Sternocleidomastoid (tissue), 1 donor: ENCODE results near the genes POMZP3, CCDC146, CACNA2D1 and PCLO.

DNA sequence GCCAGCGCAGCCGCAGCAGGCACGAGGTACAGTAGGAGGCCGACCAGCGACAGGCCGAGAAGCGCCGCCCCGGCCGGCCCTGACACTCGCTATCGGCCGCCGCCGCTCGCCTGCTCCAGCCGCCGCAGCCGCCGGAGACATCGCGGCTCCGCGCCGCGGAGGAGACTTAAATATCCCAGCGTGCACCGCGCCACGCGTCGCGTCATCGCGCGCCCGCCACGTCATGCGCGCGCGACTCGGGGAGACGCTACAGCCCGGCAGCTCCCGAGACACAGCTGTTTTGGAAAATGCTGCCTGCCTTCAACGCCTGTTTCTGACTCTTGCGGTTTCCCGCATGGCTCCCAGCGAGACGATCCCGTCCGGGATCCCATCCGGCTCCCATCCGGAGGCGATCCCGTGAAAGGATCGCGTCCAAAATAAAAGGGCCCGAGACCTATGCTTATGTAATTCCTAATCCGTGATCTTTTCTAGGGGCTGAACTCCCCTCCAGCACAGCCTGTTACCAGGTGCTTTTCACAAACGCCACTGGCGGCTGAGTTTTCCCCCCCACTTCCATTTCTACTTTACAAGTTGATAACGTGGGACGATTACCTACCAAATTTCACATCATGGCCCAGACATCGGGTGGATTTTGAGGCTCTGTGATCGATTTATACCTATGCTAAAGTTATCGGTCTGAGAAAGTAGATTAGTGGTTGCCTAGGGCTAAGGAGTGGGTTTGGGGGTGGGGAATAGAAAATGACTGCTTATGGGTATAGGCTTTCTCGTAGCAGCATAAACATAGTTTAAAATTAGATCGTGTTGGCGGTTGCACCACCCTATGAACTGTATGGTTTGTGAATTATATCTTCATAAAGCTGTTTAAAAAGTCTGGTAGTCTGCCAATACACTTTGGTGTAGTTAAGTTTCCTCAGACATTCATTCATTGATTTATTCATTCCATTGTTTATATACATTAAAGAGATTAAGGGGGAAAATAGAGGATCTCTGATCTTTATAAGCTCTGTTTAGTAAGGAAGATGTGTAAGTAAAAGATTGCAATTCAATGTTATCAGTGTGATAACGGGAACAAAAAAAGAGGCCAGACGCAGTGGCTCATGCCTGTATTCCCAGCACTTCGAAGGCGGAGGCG, at the start of gene POMZP3:
Gene POMZP3 (minus strand): TSS at position 168 of the 1,132 bp plus-strand sequence.
- PRO-cap = bidirectional peak, plus-strand start at position 308 of the sequence, minus-strand start at position 112 of the sequence

GRCh38 chr7:77006410-77006834, 25.7 kb downstream of the SPDYE17 start:
- PRO-cap = no peak

DNA sequence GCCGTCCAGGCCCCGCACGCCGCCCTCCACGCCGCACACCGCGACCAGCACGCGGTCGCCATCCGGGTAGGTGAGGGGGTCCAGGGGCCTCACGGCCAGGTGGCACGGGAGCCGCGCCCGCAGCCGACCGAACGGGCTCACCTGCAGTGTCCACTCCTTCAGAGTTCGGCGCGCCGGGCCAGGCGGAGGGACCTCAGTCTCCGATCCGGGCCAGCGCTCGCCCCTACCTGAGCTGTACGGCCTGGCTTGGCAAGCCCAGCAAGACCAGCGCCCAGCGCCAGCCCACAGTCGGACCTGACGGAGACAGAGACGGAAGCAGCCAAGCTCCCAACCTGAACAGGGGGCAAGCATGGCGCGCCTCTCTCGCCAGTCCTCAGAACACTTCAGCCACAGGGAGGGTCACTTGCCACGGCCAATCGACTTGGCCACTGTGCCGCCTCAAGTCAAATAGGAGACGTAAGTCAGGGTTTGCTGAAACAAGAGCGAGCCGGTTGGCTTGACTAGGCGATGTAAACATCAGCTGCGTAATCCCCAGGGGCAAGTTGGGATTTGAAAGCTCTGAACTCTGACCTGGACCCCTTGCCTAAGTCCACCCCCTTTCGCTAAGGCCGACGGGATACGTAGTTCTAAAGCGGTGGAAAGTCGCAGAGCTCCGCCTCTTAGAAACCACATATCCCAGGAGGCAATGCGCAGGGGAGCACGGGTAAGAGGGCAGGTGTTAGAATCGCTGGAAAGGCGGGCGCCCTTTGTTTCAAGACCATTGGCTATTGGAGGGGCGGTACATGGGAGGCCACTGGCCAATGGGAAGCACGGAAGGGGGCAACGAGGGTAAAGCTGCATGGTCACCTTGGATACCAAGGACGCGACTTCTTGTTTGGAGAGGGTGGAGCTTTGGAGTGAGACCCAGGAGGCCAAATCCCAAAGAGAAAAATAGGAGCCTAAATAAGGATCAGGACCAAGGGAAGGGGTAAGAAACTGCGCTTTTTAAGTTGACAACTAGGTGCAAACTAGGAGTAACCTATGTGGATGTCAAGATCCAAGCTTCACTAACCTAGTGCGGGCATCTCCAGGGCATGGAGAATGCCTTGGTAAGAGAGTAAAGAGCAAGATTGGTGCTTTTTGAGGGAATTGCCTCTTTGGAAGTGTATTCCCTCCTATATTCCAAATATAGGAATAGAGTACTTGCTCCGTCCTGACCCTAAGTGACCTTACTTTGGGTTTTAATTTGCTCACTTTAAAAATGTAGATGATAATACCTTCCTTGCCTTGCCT, at the start of gene CCDC146:
Gene CCDC146 (plus strand): TSS at position 850 of the 1,272 bp plus-strand sequence.
- PRO-cap = unidirectional peak, minus-strand start at position 544 of the sequence

DNA sequence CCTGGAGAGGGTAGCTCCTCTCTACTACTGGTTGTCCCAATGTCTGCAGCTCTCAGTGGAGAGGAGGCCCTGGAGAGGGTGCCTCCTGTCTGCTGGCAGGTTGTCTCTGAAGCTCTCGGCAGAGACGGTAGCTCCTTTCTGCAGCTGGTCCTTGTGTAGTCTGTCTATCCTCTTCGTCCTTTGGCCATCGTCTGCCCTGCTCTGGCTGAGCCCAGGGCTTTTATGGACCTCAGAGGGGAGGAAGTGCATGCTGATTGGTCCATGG, 4.1 kb downstream of the CCDC146 start:
- PRO-cap = no peak

DNA sequence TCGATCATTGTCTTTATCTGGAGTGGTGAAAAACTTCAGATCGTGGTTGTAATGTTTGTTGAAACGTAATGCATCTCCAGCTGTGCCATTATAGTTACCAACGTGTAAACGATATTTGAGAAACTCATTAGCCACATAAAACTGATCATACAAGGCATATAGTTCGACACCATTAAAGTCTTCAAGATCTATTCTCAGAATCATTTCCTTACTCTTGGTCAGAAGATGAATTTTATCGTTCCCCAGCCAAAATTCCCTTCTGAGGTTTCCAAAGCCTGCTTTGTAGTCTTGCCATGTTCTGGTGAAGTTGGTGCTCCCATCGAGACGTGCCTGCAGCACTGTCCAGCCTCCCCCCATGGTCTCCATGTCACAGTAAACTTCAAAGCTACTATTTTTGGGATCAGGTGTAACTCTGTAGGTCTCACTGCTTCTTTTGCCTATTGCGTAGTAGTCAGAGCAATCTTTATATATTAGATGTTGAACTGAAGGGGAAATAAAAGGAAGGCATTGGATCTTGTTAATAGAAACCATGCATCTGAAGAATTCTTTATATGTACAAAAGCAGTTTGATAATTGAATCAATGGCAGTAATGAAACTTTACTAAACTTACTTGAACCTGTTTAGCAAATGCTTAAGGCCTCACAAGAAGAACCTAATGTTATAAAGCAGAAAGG, 3.0 kb downstream of the FGL2 start:
- PRO-cap = no peak

DNA sequence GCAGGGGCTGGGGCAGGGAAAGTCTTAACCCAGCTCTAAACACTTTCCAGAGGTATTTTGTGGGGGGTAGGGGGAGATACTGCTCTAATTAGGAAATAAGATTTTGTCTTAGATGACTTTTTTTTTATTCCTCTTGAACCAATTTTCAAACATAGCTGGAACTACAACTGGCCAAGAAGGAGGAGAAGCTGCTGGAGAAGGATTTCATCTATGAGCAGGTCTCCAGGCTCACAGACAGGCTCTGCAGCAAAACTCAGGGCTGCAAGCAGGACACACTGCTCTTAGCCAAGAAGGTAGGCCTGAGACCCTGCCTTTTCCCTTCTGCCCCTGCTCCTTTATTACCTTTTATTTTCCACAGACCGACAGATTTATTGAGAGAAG, 87.7 kb upstream of the FGL2 start:
- PRO-cap = no peak

GRCh38 chr7:77331724-77332067, 84.5 kb downstream of the GSAP start:
- PRO-cap = no peak

GRCh38 chr7:77711211-77711680, 15.0 kb downstream of the RSBN1L start:
- PRO-cap = no peak

DNA sequence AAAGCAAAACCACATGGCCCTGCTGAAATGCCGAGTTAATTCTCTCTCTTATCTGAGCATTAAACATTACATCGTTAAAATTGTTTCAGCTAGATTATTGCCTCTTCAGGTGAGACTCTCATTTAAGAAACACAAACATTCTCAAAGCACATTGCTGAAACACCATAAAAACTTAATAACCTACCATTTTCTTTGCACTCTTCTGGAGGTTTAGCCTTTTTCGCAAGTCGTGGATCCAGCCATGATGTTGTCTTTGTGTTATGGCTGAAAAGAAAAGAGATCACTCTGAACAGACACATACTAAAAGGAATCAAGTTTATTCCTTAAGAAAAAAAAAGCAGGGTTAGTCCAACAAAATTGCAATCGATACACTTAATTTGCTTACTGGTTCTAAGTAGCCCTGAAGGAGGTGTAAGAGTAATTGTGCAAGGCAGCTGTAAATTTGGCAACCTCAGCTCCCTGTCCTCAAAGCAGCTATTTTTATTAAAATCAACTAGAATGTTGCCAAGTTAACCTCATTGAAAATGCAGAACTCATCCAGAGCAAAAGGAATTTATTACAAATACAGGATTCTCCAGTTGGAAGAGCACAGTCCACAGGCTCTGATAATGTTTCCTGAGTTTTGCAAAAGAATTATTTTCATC, 691.5 kb upstream of the TMEM60 start:
- PRO-cap = no peak

- PRO-cap = no peak
Observed at GRCh38 chr7:79191449-79192065, 261.9 kb downstream of the MAGI2 start.

DNA sequence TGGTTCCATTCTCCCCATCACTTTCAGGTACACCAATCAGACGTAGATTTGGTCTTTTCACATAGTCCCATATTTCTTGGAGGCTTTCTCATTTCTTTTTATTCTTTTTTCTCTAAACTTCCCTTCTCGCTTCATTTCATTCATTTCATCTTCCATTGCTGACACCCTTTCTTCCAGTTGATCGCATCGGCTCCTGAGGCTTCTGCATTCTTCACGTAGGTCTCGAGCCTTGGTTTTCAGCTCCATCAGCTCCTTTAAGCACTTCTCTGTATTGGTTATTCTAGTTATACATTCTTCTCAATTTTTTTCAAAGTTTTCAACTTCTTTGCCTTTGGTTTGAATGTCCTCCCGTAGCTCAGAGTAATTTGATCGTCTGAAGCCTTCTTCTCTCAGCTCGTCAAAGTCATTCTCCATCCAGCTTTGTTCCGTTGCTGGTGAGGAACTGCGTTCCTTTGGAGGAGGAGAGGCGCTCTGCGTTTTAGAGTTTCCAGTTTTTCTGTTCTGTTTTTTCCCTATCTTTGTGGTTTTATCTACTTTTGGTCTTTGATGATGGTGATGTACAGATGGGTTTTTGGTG, 219.0 kb downstream of the MAGI2 start:
- PRO-cap = no peak

- PRO-cap = no peak
Observed at GRCh38 chr7:80624727-80625114, 13.7 kb upstream of the CD36 start.

DNA sequence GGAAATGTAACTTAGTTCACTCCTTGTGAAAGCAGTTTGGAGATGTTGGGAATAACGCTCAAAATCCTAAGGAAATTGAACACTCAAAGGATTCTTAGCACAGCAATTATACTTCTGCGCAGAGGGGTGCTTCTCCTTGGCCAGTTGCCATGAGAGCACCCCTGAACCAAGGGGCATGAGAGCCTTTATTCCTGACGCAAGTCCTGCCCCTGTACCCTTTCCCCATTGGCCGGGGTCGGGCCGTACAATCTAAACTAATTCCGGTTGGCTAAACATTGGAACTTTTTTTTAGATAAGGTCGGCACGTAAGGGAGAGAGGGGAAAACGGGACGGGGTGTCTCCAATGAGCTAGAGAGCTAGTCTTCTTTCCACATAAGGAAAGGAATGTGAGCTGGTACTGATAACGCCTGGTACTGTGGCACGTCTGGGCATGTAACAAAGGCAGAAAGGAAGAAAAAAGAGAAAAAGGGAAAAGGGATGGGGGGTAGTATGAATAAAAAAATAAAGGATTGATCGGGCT, 96.8 kb downstream of the CD36 start:
- PRO-cap = no peak

DNA sequence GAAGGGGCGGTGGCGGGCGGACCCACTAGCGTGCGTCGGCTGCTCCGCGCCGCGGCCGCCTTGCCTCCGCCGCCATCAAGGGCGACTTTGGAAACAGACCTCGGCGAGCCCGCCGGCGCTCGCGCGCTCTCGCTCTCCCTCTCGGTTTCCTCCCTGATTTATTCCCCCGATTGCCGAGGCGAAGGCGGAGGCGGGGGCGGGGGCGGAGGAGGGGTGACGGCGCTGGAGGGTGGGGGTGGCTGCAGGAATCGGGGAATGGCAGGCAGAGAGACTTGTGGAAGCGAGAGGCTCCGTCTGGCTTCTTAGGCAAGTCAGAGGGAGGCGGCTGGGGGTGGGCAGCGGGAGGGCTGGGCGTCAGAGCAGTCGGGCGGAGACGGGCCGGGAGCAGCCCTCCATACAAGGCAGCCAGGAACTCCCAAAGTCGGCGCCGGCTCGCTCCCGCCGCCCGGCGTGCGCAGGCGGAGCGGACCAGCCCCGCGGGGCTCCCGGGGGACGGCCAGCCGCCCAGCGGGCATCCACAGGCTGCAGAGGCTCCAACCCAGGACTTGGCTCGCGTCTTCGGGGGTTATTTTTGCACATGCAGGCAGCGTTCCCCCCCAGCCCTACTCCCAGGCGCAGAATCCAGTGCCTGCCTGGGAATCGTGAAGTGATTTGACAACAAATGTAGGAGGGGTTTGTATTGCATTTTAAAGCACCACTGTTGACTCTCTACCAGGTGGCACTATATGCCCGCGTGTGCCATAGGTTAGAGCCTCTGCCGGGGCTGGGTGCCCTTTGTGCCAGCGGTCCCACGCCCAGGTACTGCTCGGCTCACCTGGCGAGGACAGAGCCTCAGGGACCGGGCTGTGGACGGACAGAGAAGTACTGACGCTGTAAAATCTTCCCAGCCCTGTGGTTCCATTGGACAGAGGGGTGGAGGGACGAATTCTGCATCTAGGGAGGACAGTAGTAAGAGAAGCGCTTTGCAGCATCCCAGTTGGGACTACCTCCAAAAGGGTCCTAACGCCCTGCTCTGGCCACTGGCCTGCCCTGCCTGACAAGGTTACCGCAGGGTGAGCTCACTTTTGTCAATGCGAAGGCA, at the start of gene CACNA2D1:
Gene CACNA2D1 (minus strand): TSS at position 134 of the 1,081 bp plus-strand sequence.
- PRO-cap = bidirectional peak, plus-strand start at position 90 of the sequence, minus-strand start at position 131 of the sequence; unidirectional peak, minus-strand start at position 304 of the sequence; bidirectional peak, plus-strand start at position 471 of the sequence, minus-strand start at position 304 of the sequence

GRCh38 chr7:83162337-83163353, at the start of gene PCLO:
Gene PCLO (minus strand): TSS chr7:83162884.
- PRO-cap = no peak

DNA sequence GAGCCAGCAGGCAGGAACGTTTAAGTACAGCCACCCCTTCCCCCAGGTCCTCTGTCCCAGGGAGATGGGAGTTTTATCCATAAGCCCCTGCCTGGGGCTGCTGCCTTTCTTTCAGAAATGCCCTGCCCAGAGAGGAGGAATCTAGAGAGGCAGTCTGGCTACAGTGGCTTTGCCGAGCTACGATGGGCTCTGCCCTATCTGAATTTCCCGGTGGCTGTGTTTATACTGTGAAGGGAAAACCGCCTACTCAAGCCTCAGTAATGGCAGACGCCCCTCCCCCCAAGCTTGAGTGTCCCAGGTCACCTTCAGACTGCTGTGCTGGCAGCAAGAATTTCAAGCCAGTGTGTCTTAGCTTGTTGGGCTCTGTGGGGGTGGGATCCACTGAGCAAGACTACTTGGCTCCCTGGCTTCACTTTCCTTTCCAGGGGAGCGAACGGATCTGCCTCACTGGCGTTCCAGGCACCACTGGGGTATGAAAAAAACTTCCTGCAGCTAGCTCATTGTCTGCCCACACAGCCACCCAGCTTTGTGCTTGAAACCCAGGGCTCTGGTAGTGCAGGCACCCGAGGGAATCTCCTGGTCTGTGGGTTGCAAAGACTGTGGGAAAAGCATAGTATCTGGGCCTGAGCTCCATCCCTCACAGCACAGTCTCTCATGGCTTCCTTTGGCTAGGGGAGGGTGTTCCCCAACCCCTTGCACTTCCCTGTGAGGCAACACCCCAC, 19.4 kb downstream of the SEMA3E start:
- PRO-cap = no peak

DNA sequence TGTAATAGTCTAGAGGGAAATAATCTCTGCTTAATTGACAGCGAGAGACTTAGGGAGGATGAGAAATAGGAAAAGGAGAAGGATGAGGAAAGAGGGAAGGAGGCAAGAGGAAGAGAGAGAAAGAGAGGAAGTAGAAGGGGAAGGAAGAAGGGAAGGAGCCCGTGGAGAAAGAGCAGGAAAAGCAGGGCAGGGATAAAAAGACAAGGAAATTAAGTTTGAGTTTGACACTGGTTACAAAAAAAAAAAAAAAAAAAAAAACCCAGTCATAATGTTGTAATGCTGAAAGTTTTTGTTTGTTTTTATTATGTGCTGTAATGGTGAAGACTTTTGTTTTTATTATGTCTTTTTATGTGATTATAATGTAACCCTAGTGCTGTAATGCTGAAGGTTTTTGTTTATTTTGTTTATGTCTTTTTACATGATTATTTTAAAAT, 184.9 kb downstream of the SEMA3A start:
- PRO-cap = no peak

- PRO-cap = no peak
Observed at GRCh38 chr7:84999393-85000077, 187.3 kb downstream of the SEMA3D start.

DNA sequence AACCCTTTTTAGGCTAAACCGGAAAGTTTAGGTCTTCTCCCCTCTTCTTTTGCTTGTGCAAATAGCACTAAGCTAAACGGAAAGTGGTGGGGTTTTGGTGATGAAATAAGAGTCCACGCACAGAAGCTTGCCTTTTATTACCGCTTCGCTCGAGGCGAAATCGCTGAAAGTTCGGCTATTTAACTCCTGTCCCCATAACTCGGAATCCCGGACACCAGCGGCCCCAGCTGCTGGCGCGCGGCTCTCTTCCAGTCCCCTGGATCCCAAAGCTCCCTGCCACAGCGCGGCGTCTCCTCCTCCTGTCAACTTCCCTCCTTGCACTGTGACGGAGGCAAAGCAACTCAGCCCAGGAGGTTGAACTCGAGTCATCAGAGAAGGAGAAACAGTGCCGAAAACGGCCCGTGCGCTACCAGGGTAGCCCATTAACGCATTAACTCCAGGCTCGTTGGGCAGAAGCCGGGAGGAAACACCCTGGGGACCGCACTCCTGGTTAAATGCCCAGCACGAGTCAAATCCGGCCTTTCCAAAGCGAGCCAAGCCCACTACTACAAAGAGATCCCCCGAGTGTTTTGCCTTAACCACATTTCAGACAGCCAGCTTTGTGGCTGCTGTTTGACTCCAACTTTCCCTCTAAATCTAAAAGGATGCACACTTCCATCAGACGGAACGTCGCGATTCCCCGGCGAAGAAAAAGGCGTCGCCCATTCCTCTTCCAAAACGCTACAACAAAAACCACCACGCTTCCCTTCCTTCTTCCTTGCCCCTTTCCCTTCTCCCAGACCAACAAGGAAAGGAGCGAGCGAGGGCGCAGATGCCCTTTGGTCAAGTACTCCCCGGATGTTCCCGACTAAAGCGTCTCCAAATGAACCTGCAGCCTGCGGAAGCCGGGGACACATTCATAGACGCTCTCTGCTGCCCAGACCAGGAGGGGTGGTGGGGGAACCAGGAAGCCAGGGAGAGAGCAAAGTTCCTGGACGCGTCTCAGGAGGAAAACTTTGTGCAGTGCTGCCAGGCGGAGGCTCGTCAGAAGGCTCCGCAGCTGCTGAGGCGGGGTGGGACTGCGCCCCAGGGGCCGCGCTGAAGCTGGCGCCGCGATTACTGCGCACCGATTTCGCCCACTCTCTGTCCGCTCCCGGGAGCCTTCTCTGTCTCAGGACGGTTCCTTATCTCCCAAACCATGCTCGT, 1.1 kb downstream of the SEMA3D start:
- PRO-cap = no peak

DNA sequence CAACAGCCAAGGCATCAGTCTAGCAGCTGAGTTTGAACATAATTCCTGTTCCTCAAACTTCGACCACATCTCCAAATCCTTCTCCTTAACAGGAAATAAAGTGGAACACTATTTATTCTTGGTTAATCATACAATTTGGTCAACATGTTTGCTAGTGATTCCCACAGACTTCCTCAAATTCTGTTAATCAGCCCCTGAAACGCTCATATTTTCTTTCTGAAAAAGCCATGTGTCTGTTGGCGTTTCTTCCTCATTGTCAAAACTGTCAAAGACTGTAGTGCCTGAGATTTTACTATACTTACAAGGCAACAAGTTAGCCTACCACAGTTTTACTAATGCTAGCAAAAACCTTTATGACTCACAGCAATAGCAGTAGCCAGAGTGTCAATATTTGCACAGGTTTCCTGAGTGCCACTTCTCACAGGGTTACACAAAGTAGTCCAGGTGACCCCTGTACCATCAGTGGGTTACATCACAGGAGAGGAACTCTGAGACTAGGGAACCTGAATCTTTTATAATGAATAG, 203.0 kb downstream of the GRM3 start:
- PRO-cap = no peak